Left common carotid artery plus branches (tissue), 1 donor: ENCODE measurements around a stretch of chr1.

DNA sequence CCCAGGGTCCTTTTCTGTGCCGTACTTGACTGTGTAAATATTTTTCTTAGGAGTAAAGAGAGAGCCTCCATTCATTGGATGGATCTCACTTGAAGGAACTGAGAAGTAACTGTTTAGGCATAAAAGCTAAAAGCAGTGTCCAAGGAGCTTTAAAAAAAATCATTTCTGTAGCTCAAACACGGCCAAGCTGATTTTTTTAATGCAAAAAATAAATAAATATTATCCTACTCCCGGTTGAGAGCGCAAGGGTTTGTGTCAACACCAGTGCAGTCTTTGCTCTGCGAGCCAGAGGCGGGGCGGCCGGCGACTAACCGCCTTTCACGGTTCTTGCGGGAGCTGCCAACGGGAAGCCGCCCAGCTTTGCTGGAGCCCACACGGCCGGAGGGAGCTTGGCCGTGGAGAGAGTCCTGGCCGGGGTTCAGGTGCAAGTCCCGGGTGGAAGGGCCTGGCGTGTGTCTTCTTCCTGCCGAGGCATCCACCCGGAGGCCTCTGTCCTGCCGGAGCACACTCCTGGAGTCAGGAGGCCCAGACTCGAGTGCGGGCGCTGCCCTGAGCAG lies 169.4 kb downstream of the PRDM16 start:
- PRO-cap: no peak

DNA sequence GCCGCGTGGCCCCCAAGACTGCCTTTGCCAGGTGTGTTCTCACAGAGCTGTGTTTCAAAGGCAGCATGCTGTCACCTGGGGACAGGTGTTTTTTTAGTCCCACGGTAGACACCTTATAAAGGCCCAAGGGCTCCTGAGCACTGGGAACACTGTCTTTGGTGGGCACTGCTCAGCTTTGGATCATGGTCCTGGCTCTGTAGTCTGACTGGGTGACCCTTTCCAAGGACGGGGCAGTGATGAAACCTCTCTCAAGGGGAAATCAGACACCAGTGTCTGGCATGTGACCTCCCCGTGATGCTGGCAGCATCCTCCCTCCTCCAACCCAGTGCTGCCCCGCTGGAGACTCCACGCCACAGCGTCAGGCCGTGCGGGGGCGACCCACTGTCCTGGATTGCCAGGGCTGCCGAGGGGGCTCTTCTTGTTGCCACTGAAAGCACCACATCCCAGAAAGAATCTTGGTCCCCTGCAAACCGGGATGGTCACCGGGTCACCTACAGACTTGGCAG lies 146.5 kb upstream of the ARHGEF16 start:
- PRO-cap: no peak

- PRO-cap: no peak
Observed at GRCh38 chr1:3320297-3321165, 133.9 kb upstream of the ARHGEF16 start.

DNA sequence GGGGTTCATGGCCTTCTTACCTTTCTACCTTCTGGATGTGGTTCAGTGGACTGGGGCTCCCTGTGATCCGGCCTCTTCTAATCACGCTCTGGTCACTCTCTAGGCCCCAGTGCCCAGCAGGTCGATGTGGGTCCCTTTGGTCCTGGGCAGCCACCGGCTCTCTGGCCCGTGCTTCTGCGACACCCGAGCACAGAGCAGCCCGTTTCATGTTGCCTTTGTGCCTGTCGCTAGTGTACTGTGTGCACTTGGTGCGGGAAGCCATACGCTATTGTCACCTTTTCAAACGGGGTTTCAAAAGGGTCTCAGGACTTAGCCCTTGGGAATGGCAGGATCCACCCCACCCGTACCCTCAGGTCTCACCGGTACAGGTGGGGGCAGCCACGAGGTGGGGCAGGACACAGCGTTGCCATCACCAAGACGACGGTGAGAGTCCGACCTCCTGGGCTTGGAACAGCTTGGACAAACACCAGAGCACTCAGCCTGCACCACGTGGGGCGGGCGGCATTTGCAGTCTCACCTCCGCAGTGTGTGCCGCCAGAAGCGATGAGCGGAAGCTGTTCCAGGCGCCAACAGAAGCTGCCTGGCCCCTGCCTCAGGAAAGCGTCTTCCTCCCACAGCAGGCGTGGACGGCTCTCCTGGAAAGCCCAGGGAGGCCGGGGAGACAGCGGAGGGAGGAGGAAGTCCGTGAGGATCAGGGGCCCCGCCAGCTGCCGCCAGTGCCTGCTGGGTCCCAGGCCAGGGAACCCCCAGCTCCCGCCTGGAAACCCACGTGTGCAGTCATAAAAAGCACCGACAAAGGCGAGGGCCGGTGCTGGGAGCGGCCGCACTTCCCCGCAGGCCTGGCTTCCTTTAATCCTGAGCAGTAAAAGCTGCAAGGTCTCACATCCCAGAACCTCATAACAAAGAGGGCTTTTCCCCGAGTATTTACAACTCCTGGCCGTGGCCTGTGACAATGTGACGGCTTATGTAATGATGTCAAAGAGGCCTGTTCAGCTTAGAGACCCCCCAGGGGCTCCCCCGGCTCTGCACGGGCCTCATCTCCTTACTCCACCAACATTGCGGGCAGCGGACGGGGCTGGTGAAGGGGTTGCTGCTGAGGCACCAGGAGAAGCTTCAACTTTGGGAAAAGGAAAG lies 131.2 kb upstream of the ARHGEF16 start:
- PRO-cap: no peak

- PRO-cap: no peak
Observed at GRCh38 chr1:3359760-3360009, 94.8 kb upstream of the ARHGEF16 start.

GRCh38 chr1:3490307-3490623 lies 35.8 kb downstream of the ARHGEF16 start:
- PRO-cap: no peak

DNA sequence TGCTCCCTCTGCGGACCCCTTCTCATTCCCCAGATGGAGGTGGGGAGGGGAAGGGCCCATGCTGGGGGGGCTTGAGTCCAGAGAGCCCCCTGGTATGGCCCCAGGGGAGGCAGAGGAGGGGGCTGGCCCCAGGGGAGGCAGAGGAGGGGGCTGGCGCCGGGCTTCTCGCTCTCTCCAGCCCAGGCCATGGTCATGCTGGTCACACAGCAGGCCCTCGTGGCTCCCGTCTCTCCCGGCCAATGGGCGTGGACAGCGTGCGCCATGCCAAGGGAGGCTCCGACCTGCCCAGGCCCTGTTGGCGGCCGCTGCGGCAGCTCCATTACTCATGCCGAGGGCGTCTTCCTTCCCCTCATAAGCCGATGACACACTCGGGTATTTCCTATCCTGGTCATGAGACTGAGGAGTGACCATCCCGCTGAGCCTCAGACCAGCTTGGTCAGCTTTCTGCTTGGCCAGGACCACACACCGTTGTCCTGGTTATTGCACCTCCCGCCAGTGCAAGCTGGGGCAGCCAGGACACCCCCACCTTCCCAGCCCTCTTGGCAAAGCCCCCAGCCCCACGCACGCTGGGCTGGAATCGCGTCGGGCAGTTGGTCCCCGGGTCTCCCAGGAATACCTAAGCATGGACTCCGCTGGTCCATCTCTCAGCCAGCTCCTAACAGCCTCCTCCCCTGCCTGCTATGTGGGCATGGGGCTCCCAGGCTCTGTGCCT lies 49.7 kb downstream of the ARHGEF16 start:
- PRO-cap: no peak

DNA sequence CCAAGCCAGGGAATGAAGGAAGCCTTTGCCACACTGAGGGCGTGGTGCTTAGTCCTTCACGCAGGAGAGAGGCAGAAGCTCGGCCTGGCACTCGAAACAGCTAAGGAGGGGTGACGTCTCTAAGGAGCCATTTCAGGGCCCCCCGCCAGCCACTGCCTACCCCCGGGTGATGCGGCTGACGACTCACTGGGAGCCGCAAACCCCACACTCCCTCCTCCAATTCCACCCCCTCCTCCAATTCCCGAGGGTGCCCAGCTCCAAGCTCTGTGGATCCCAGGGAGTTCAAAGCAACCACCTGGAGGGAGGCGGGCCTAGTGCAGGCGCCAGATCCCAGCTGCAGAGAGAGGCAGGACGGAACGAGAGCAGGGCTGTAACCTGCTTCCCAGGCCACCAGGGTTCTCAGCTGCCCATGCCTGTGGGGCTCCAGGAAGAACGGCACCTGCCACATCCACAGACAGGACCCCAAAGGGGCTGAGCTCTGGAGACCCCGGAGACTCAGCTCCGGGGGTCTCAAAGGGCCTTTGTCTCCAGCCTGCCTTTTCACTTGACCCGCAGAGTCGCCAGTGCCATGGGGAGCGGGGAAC lies 75.8 kb downstream of the ARHGEF16 start:
- PRO-cap: unidirectional peak, plus-strand start at position 339 of the sequence

DNA sequence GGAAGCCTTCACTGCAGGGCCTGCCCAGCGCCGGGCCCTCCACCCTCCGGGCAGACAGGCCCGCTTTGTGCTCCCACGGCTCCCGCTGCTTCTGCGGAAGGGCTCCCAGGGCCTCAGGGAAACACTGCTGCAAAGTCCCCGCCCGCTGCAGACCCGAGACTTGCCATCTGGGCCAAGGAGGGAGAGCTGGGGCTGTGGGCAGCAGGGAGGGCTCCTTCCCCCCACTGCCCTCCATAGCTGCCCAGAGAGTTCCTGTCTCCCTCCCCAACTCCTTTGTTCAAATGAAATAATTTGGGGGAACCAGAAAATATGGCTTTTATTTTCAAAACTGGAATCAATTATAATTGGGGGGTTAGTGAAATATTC lies 35.2 kb downstream of the MEGF6 start:
- PRO-cap: no peak

DNA sequence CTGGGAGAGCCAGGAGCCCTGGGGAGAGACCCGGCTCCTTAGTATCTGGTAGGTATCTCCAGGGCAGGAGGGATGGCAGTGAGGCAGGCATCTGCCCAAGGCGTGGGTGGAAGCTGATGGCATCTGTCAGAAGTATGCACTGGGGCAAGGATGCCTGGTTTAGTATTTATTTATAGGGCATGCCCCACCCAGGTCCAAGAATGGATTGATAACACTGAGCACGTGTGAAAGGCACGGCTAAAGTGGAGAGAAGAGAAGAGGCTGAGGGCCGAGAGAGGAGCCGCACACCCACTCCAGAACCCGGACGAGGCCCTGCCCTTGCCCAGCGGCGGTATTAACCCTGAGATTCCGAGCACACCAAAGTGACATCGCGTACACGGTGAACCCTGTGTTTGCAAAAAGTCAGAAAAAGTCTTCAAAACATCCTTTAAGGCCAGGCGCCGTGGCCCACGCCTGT lies 2.4 kb downstream of the TP73 start:
- PRO-cap: no peak

DNA sequence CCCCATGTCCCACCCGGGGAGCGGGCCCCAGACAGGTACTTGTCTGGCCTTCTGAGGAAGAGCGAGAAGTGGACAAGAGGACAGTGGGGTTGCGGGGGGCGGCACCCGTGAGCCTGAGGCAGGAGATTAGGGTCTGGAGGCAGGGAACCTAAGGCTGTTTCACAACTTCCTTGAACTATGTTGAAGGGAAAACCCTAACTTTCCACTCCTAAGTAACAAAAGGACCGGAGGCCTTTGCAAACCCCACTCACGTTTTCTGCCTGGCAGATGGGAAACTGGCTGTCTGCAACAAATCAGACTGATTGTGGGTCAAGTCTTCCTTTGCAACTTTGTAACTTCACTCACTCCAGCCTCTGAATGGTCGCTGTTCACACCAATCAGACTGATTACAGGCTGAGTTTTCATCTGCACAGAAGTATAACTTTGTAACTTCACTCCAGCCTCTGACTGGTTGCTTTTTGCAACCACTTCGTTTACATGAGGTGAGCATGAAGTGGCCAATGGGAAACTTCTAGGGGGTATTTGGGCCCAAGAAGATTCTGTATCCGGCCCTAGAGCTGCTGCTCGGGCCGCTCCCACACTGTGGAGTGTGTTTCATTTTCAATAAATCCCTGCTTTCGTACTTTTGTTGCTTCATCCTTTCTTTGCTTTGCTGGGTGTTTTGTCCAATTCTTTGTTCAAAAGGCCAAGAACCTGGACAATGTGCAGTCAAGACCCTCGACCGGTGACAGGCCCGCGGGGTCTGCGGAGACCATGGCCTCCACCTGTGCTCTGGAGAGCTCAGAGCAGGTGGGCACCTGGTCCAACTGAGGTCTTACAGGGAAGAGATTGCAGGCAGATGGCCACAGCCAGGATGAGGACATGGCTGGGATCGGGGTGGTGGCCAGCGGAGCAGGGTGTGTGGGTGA lies 11.0 kb upstream of the CCDC27 start:
- PRO-cap: no peak

- PRO-cap: no peak
Observed at GRCh38 chr1:3903190-3903595, 3.1 kb upstream of the C1orf174 start.

- PRO-cap: no peak
Observed at GRCh38 chr1:3948203-3948632, 48.1 kb upstream of the C1orf174 start.

- PRO-cap: no peak
Observed at GRCh38 chr1:5208344-5208543, 553.8 kb downstream of the AJAP1 start.

DNA sequence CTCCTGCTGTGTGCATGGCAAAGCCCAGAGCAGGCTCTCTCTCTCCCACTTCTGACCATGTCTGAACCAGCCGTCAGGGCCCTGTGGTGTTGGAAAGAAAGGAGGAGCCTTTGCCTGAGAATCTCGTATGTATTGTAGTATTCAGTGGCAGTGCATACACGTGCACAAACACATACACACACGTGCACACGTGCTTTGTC lies 332.1 kb downstream of the NPHP4 start:
- PRO-cap: no peak

- PRO-cap: no peak
Observed at GRCh38 chr1:6002630-6003802, 10.8 kb upstream of the NPHP4 start.

DNA sequence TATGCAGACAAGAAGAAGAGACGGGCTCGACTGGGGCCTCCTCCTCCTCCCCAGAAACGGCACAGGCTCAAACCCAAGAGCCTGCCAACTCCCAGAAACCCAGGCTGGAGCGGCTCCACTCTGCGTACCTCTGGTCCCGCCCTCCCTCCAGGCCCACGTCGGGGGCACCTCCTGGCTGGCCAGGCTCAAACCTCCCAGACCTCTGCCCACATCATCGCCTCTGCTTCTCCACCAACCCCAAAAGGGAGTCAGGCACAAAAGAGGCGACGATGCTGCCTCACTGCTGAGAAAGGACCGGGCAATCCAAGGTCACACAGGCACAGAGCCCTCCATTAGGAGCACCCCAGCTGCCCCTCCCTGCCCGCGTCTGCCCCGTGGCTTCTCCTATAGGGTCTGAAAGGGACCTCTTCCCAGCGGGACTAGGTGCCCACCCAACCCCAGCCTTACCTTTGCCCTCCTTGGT lies 25.9 kb downstream of the CHD5 start:
- PRO-cap: no peak

DNA sequence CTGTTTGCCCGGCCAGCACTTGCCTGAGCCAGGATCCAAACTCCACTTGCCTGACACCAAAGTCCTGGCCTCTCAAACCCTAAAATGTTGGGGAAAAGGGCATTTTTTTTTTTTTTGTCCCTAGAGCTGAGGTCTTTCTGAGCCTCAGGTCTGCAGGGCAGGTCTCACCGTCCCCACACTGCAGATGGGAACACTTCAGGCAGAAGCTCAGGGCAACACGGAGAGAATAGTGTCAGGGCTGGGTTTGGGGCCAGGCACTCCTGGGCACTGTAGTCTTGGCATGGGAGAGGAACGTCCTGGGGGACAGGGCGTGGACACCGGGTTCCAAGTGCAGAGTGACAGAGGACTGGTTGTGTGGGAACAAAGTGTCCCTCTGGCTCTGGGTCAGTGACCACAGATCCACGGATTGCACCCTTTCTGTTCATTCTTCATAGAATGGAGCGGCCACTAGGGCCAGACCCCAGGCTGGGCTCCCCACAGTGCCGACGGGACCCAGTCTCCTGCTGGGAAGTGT lies 1.4 kb downstream of the GPR153 start:
- PRO-cap: no peak

DNA sequence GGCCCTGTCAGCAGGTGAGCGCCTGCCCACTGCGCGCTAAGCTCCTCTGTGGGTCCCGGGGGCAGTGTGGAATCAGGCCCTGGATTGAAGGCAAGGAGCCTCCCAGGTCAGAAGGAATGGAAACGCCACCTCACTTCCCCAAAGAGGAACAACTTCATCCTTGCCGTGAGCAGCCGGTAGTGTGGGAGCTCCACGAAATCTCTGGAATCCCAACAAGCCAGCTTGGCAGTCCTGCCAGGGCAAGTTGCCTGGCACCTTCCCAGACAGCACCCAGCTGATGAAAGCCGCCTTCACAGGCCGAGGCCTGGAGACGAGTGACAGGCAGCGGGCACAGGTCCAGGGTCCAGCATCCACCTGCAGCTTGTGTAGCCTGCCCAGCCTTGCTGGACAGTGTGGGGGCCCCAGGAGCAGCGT lies 43.2 kb downstream of the ACOT7 start:
- PRO-cap: no peak

GRCh38 chr1:6357321-6357655 lies 36.3 kb downstream of the ACOT7 start:
- PRO-cap: no peak